Daoy (cell line): ENCODE data around the gene H3C13.

GRCh38 chr1:149090135-149091154 is 12.9 kb downstream of the NBPF9 start:
- RAMPAGE, long total RNA: no peak

- RAMPAGE, long total RNA: no peak
Measured at GRCh38 chr1:149174679-149175157, 71.4 kb upstream of the NBPF9 start.

DNA sequence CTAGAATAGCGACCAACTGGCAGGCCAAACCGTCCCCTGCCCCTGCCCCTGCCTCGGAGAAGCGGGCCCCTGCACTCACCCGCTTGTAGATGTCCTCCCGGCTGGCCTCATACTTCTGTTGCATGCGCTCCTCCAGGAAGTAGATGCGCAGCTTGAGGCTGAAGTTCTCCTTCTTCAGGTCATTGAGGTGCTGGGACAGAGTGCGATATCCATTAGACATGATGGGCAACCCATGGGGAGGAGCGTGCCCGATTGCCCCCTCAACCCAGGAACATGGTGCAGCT is 136.9 kb upstream of the NBPF9 start:
- RAMPAGE, long total RNA: no peak

DNA sequence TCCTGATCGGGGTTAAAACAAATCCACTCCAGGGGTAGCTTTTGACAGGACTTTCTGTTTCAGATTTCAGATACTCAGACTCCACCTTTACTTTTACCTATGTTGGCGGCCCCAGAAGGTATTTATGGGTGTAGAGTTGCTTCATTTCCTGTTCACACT is 24.6 kb downstream of the PPIAL4C start:
- RAMPAGE, long total RNA: no peak

DNA sequence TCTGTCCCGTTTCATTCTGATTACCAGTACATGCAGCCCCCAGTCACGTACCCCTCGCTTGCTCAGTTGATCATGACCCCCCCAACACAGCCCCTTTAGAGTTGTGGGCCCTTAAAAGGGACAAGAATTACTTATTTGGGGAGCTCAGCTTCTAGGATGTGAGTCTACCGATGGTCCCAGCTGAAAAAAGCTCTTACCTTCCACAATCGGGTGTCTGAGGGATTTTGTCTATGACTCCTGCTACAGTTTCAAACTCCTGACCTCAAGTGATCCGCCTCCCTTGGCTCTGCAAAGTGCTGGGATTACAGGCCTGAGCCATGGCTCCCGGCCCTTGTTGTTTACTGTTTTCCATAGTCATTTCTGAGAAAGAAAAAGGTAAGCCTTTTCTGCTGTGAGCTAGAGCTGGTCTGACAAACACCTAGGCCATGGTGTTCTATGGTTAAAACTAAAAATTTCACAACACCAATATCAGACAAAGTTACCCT is 57.5 kb downstream of the PPIAL4C start:
- RAMPAGE, long total RNA: no peak

DNA sequence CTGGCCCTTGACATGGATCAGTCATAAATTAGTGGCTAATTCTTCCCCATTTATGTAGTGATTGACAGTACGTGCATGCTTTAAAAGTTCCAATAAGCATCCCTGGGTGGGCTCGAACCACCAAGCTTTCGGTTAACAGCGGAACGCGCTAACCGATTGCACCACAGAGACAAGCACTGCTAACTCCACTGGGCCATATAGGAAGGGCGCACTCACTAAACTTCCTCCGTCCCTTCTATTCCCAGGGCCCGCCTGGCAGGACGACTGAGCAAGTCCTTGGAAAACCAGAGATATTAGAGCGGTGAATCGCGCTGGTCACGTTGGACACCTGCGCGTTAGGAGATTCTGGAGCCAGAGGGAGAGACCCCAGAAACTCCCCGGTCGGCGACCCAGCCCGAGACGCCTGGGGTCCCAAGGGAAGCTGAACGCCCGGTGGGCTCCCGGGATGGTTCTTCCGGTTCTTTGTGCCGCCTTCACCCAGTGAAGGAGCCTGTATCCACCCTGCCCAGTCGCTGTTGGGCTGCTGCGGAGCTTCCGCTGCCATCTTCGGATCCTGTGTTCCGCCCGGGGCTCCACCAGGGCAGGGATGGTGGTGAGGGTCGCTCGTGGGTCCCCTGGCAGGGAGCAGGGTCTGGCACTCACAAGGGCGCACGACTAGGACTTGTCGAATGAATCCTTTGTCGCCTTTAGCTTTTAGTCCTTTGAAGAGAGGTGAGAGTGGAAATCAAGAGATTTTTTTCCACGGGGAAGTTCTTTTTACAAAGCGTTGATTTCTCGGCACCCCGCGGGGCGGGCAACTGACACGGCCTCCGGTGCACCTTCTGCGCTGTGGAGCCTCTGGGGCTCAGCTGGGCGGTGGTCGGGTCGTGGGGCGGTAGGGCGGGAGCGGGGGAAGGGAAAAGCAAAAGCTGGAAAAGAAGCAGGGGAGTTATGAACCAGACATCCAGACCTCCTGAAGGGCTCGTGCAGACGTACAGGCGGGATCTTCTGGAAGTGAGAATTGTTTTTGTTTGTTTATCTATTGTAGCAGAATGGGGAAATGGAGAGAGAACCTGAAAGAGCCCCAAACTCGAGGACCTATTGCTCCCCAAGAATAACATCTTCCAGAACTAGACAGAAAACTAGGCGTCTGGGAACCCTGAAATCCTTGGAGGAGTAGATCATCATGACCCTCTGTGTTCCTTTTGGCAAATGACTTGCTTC is 63.1 kb downstream of the PPIAL4C start:
- RAMPAGE, long total RNA: no peak

GRCh38 chr1:149812874-149813862 is at the start of gene H3C13:
TSS of gene H3C13 (minus strand) at chr1:149813693.
- RAMPAGE, long total RNA: no peak

DNA sequence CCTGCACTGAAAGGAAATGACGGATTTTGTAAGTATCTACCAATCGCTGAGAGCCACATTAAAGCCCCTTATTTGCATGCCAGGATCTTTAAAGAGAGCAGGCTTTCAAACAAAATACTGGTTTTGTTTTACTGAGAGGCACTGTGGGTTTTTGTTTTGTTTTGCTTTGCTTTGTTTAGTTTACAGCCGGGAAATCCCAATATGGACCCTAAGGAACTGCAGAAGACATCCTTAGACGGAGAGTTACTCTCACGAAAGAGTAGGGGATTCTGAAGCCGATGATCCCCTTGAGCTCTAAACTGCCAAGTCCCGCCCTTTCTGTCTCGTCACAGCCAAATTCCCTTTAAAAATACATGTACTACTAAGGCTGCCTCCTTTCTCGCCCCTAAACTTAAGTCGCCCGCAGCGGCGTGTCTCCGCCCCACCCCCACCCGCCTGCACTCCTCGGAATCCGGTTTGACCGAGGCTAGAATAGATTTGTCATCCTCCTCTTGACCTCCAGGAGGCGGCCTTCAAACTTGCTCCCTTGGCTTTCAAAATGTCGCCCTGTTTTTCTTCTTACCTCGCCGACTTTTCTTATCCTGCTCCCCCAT is 427 bp upstream of the H2AC21 start:
- RAMPAGE, long total RNA: no peak

DNA sequence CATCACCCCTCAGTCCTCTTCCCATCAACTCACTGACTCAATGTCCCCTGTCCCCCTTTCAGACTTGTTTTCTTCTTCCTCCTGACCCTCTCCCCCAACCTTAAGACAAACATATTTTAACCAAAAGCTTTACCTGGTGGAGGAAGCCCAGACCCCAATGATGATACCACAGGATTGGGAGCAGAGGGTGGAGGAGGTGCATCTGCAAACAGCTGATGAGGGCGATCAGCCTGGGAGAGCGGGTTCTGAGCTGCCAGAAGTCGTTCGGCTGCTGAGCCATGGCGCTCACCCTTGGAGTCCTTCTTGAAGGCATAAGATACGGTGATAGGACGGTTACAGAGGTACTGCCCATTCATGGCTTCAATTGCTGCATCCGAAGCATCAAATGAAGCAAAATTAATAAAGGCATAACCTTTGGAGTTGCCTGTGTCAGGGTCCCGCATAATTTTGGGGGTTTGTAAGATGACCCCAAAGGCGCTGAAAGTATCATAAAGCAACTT is 1.3 kb downstream of the SF3B4 start:
- RAMPAGE, long total RNA: no peak

GRCh38 chr1:150006569-150007285 is 3.8 kb downstream of the OTUD7B start:
- RAMPAGE, long total RNA: no peak

GRCh38 chr1:150066855-150067063 is 817 bp upstream of the VPS45 start:
- RAMPAGE, long total RNA: no peak

- RAMPAGE, long total RNA: no peak
Measured at GRCh38 chr1:150154440-150154772, 4.7 kb downstream of the PLEKHO1 start.

DNA sequence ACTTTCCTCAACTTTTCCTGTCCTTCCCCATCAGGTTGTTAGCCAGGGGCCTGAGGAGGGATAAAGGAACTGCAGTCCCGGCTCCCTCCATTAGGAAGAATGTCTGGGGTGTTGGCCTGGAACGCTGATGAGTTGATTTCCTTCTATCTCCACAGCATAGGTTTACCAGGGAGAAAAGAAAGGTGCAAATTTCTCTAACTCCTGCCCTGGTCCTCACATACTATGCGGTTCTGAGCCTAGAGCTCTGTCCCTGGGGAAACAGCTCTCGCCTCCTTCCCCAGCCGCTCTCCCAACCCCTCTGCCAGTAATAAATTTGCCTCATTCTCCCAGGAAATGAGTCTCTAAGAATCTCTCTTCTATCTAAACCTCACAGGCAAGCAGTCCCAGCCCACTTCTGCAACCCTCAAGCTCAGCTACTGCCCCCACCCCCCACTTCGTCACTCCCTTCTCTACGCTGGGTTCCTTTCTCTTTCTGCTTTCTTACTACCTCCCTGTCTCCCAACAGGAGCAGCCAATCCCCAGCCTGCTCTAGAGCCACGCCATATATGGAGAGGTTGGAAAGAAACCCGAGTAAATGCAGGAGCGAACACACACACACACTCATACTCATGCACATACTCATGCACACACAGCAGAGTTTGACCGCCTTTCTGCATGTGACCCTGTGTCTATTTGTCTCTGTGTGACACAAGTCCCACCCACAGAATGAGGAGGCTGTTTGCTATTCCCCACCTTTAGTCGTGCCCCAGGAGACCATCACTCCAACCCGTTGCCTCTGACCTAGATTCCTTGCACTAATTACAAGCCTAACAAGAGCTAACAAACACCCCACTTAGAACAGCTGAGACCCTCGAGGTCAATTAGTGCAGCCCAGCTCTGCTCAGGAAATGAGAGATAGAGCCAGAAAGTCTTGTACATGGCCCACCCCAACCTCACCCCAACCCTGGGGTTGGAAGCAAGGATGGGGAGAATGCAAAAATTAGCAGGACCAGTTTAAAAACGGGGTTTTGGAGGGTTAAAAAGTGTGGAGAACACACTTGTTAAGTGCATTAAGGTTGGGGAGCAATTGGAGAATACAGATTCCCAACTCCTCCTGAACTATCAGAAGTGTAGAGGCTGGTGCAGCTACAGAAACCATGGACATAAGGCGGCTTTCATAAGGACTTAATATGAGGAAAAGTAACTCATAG is 13.5 kb downstream of the PLEKHO1 start:
- RAMPAGE, long total RNA: no peak

GRCh38 chr1:150164631-150165313 is 15.1 kb downstream of the PLEKHO1 start:
- RAMPAGE, long total RNA: no peak

- RAMPAGE, long total RNA: no peak
Measured at GRCh38 chr1:150165314-150165678, 15.6 kb downstream of the PLEKHO1 start.

DNA sequence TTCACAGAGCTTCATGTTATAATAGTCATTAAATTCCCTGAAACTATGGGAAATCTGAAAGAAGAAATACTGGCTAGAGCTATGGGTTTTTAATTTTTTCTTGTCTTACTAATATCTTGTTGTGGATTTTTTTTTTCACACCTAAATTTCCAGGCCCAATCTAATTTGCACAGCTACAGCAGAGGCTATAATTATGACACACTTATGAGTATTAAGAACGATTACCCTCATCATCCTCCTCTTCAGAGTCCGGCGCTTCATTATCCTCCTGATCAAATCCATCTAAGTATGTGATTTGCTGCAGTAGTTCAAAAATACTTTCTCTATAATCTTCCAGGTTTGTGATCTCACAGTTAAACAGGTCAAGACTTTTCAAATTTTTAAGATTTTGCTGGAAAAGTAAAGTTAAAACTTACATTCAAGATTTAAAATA is 7.0 kb downstream of the ANP32E start:
- RAMPAGE, long total RNA: no peak

GRCh38 chr1:150255485-150256206 is 1.9 kb upstream of the CA14 start:
- RAMPAGE, long total RNA: no peak

DNA sequence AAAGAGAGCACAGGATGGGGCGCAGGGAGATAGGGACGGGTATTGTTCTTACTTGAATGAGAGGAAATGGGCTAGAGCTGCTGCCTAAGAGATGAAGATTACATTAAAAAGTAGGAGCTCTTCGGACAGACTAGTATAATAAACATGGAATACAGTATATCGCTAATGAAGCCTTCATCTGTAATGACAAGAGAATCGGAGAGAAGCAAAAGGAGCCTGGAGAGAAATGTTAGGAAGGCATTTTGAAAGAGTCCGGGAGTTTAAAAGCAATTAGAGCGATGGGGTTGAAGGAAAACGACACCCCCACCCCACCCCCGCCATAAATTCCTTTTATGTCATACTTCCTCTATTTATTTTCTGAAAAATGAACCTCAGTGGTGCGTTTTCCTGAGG is 525 bp upstream of the APH1A start:
- RAMPAGE, long total RNA: no peak

- RAMPAGE, long total RNA: no peak
Measured at GRCh38 chr1:150280083-150280865, 2.1 kb upstream of the CIART start.

DNA sequence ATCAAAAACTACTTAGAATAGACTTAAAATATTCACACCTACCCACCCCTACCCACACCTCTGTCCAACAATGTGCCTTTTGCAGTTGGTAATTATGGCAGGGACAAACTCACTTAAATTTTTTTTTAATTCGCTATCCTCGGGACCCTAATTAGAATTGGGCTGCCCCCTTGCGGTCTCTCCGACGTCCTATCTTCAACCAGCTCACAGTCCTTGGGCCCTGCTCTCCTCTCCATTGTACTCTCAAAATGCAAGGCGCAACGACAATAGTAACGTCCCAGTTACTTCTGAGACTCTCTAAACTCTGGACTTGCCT is 1.1 kb upstream of the CIART start:
- RAMPAGE, long total RNA: no peak